ENCODE measurements around the gene MYO18A.

DNA sequence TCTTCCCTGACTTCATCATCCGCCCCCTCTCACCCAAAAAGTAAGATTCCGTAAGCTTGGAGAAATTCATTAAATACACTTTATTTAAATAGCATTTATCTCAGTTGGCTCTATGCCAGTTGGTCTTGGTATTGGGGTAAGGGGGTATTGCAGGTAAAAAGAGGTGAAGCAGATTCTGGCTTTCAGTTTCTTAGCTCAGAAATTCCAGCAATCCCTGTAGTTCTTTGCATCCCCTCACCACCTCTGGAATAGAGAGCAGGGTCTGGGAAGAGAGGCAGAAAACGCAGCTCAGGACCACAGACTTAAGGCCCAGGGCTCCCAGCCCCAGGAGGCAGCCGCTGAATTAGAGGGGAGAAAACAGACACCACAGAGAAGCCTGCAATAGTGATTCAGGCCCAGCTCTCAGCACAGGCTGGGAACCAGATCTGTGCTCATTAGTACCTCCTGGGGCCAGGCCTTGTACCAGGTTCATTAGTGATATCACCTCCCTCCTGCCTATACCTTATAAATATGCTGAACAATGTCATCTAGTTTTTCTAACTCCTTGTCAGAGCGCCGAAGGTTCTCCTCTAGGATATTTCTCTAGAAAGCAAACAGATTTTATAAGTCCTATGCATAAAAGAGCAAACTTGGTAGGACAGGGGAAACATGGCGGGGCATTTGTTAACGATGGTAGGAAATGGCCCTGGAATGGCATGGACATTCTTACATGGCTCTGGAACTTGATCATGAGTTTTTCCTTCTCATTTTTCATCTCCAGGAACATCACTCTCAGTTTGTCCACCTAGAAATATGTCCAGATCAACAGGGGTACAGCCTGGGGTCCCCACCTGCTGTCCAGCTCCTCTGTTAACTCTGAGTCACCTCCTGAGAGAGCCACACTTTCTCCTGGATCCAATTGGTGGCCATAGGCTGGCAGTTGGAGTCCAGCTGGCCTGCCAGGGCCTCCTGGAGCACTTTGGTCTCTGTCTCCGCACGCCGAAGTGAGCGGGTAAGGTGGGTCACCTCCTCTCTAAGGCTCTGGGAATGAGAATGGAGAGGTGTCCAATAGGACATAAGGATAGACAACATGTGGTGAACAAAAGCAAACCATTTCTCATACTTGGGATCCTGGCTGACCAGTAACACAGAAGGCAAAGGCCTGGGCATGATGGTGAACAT is 1.2 kb upstream of the ALDOC start:
- RRBS = no CpG with 5 or more reads among the region's 12 CpGs

GRCh38 chr17:28645253-28645828 is 383 bp upstream of the BLTP2 start:
- RRBS = 2% methylated on average over 16 of the region's 37 CpGs

DNA sequence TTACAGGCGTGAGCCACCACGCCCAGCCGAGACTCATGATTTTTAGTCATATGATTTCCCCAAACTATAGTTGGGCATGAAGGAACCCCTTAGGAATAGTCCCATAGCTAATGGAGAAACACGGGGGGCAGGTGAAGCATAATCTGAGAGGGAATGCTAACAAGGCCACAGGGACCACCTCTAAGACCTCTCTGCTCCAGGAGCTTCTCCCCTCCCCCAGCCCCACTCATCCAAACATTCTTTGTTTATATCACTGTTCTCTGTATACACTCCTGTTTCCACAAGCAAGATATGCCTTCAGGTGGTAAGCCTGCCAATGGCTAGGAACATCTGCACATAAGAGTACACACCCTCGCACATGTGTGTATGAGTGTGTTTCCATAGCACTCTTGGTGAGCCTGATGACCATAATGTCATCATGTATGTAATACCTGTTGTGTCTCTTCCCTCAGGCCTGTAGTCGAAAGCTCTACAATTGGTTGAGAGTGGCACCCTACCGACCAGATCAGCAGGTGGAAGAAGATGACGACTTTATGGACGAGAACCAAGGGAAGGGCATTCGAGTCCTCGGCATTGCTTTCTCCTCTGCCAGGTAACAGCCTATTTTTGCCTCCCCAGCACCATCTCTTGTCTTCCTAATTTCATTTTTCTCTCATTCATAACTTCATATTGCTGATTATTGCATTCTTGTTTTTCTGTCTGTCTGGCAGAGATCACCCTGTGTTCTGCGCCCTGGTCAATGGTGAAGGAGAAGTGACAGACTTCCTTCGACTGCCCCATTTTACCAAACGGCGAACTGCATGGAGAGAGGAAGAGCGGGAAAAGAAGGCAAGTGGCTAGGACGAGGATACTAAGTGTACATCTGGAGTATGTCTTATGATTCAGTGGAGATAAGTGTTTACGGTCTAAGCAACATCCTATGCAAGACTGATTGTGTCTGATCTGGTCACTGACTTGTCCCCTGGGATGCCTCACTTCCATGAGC is 22.4 kb downstream of the SUPT6H start:
- RRBS = no CpG with 5 or more reads among the region's 18 CpGs

DNA sequence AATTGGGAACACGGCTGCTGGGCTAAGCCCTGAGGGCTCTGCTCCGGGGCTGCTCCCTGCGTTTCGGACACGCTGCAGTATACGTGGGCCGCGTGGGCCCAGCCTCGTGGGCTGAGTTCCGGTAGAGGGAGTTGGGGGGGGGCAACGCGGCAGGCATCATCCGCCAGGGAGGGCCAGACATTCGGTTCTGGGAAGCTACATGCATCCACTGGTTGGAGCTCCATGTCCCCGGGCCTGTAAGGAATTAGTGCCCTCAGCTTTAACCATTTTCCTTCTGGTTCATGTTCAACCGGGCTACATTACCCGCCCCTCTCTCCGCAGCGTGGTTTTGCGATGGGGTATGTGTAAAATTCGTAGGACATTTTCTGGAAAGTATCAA is 297 bp downstream of the RPL23A start:
- RRBS = 3% methylated on average over 11 of the region's 21 CpGs

GRCh38 chr17:28744858-28745124 is 980 bp downstream of the TRAF4 start:
- RRBS = 1% methylated on average over 1 of the region's 14 CpGs

DNA sequence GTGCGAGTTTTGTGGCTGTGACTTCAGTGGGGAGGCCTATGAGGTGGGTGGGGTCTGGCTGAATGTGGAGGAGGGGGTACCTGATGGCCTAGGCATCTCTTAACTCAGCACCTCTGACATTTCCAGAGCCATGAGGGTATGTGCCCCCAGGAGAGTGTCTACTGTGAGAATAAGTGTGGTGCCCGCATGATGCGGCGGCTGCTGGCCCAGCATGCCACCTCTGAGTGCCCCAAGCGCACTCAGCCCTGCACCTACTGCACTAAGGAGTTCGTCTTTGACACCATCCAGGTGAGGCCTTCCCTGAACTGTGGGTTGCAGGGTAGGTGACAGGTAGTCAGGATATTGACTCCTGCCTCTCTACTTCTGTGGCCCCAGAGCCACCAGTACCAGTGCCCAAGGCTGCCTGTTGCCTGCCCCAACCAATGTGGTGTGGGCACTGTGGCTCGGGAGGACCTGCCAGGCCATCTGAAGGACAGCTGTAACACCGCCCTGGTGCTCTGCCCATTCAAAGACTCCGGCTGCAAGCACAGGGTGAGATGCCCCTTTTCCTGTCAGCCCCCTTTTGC is 4.4 kb downstream of the TRAF4 start:
- RRBS = no CpG with 5 or more reads among the region's 9 CpGs

GRCh38 chr17:28857698-28858609 is 3.1 kb downstream of the ERAL1 start:
- RRBS = no CpG with 5 or more reads among the region's 4 CpGs

DNA sequence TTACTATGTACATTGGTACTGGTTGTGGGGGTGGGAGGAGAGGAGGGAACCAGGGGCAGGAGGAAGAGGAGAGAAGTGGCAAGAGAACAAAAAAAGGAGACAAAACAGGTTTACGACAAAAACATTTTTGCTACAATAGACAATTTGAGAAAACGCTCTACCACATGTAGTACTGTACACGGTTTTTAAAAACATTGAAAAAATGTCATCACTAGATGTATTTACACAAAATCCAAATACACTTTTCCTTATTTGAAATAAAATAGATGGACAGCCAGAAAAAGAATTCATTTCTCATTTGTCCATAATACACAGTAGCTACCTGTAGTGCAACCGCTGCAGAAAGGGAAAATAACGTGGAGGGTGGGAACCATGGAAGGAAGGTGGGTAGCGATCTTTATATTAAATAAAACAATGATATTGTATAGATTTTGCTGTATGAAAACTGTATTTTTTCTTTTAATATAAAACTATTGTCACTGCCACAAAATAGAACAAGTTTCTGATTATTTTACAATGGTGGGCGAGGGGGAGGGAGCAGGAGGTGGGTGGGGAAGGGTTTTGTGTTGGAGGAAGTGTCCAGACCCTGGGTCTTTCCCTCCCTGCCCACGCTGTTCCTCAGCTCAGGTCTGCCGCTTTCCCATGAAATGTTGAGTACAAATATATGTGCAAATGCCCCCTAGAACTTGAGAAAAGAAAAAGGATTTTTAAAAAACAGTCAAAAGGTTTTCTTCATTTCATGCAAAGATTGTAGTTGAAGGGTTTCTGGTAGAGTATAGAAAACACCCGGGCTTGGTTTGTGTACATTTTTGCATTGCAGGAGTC is 2.6 kb upstream of the DHRS13 start:
- RRBS = no CpG with 5 or more reads among the region's 10 CpGs

DNA sequence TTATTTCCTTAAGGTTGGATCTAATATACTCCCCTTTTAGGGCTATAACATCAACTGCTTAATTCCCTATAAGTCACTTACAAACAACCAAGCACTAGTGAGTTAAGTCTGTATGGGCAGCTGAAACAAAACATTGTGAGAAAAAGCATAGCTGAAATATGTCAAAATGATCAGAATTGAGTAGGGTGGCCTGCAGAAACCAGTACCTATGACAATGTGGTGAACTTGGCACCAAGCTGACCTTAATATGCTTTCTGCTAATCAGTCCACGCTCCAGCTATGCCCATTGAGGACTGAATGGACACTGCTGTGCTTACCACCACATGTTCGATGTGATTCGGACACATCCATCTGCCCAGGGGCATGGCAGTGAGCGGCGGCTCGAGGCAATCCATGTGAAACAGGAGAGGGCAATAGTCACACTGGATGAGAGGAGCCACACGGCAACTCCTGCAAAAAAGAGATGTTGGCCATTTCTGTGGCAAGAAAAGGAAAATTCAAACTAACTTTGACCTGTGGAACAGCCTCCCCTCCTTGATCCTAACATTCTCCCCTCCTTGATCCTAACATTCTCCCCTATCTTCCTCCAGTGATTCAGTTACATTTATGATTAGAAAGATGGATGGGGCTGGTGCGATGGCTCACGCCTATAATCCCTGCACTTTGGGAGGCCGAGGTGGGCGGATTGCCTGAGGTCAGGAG is 16.1 kb upstream of the DHRS13 start:
- RRBS = no CpG with 5 or more reads among the region's 11 CpGs

DNA sequence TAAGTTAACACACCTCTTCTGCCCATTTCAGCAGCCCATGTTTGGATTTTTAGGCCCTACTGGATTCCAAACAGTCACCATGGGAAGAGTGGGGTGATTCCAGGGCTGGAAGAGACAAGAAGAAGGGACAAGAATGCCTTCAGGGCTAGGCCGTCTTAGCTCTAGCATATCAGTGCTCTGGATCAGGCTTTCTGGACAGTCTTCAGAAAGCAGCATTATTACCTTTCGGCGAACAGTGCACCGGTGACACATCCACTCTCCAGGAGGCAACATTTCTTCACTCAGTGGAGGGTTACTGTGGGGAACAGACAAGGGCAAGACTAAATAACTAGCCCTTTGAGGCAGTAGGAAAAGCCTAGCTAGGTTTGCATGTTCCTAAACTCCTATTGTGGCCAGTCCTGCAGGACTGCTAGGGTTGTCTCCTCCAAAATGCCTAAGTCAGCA is 23.9 kb upstream of the DHRS13 start:
- RRBS = no CpG with 5 or more reads among the region's 4 CpGs

GRCh38 chr17:28930406-28930706 is 21.0 kb downstream of the PHF12 start:
- RRBS = no CpG with 5 or more reads among the region's 1 CpG

DNA sequence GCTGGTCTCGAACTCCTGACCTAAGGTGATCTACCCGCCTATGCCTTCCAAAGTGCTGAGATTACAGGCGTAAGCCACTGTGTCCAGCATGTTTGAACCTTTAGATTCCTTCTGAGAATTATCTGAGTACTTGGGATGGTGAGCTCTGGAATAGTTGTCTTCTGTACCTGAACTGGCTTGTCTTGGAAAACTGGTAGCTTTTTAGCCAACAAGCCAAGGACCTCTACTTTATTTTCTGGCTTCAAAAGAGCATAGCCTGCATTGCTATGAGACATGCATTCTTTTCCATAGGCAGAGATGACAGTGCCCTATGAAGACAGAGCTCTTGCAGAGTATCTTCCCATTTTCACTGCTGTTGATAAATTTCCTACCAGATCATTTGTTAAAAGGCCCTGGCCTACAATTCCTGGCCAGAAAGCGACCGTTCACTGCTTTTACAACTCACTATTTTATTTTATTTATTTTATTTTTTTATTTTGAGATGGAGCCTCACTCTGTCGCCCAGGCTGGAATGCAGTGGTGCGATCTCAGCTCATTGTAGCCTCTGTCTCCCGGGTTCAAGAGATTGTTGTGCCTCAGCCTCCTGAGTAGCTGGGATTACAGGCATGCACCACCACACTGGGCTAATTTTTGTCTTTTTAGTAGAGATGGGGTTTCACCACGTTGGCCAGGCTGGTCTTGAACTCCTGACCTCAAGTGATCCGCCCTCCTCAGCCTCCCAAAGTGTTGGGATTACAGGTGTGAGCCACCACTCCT is 16.3 kb downstream of the PHF12 start:
- RRBS = no CpG with 5 or more reads among the region's 10 CpGs

DNA sequence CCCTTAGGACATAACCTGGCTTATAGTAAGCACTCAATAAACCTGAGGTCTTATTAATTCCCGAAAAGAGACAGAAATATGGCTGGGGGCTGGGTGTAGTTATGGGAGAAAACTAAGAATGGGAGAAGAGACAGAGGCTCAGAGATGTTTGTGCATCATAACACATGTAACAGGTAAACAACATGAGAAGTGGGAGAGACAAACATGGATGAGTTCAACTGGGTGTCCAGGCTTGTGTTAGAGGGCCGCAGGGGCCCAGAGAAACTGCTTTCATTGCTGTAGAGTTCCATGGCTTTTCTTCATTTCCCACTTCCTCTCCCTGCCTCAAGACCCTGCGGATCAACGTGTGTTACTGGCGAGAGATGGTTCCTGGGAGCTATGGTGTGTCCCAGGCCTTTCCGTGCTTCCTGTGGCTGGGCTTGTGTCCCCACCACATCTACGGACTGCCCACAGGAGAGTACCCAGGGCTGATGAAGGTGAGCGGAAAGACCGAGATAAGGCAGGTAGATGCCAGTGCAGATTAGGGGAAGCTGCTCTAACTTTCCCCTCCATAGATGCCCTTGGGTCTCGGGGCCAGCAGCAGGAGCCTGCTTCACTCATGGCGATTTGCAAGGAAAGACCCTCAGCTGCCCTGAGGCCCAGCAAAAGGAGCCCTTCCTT is 11.4 kb downstream of the PIPOX start:
- RRBS = no CpG with 5 or more reads among the region's 11 CpGs

DNA sequence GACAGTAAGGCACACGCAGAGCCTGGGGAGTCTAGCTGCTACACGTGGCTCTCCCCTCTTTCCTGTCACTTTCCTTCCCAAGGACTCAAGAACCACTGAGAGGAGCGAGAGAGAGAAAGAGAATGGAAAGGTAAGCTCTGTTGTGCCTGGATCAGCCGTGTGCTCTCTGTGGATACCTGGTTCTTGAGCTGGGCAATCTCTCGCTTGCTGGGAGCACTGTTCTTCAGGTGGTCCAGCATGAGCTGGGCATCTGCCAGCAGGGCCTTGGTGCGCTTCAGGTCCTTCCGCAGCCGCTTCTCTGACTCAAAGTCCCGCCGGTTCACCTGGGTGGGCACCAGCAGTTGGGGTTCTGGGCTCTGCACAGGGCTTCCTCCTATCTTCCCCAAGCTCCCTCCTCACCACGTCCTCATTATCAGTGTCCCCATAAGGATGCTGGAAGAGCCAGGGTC is 49.8 kb downstream of the PIPOX start:
- RRBS = no CpG with 5 or more reads among the region's 11 CpGs

DNA sequence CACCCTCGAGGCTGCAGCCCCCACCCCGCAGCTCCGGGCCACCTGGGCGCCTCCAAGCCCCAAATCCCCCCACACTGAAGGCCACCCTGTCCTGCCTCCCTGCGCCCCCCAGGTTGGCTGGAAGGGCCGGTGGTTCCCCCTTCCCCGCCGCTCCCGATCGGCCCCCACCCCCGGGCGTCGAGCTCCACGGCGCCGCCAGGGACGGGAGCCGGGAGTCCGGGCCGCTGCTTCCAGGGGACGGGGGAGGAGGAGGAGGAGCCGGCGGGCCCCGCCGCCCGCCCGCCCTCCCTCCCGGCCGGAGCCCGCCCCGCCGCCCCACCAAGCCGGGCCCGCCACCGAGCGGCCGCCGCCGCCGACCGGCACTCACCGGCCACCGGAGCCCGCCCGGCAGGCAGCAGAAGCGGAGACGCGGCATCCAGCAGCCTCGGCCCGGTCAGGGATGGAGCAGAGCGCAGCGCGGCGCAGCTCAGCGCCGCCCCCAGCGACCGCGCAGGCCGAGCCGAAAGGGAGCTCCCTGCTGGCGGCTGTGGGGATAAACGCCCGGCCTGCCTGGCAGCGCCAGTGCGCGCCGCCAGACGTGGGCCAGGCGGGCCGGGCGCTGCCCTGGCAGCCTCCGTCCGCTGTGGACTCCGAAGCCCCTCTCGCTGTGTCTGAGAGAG is at the start of gene MYO18A:
Gene MYO18A (minus strand): TSS at position 453 of the 659 bp plus-strand sequence.
- RRBS = 1% methylated on average over 33 of the region's 76 CpGs

DNA sequence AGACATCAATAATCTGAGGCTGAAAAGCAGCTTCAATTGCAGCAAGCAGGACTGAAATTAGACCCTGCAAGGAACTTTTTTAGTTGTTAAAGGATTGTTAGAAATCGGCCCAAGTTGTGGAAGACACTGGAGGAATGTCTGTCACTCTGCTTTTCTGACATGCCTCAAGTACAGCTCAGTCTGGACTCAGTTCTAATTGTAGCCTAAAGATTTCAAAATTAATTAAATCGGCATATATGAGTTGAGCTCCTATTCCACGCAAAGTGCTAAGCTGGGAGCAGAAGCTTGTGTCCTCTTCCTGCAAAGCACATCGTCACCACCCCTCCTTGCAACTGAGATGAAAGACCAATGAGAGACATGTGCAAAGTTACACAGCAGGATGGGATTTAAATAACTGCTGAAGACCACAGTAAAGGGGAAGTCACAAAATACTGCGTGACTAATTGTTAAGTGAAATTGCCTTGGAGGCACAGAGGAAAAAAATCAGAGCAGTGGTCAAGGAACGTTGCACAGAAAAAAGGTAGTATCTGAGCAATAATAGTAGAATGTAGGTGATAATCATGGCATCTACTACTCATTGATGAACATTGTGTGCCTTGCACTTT is 15.1 kb upstream of the MYO18A start:
- RRBS = no CpG with 5 or more reads among the region's 6 CpGs

- RRBS = no CpG with 5 or more reads among the region's 4 CpGs
These were observed 14.6 kb downstream of the NUFIP2 start for GRCh38 chr17:29279027-29279978.

- RRBS = no CpG with 5 or more reads among the region's 1 CpG
These were observed 68.6 kb downstream of the ABHD15 start for GRCh38 chr17:29498254-29498583.